CD14-positive monocyte (primary cell): ENCODE measurements around a stretch of chr20.

GRCh38 chr20:50788039-50788801, 6.6 kb upstream of the BCAS4 start:
- CAGE, long polyA plus RNA, result no peak

GRCh38 chr20:50856305-50856752, 61.5 kb downstream of the BCAS4 start:
- CAGE, long polyA plus RNA, result no peak

DNA sequence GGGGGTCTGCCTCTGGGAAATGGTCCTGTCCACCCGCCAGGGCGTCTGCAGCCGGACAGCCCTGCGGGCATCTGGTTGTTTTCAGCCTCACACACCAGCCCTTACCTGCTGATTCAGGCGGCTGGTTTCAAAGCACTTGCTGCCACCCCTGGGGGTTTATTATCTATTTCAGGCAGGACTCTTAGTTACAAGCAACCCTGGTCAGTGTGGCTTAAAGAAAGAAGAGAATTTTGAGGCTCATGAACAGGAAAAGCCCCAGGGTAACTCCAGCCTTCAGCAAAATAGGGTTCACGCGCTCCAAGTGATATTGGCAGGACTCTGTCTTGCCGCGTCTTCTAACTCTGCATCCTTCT, 59.9 kb downstream of the ADNP start:
- CAGE, long polyA plus RNA, result no peak

DNA sequence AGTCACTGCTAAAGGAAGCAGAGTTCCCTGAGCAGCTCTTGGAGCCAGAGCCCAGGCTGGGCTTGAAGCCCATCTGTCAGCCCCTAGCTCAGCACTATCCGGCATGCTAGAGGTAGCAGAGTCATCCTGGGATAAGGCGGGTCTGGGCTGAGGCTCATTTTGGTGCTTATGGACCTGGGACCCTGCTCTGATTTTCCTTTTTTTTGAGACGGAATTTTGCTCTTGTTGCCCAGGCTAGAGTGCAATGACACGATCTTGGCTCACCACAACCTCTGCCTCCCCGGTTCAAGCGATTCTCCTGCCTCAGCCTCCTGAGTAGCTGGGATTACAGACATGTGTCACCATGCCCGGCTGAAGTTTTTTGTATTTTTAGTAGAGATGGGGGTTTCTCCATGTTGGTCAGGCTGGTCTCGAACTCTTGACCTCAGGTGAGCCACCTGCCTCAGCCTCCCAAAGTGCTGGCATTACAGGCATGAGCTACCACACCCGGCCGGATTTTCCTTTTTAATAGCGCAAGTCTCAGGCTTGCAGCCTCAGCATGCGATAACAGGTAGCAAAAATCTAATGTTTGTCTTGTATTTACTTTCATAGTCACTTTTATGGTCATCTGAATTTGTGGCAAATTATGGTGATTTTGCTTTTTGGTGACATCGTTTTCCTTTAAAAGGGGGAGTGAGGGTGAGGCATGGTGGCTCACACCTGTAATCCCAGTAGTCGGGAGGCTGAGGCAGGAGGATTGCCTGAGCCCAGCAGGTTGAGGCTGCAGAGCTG, 45.9 kb downstream of the ADNP start:
- CAGE, long polyA plus RNA, result no peak

DNA sequence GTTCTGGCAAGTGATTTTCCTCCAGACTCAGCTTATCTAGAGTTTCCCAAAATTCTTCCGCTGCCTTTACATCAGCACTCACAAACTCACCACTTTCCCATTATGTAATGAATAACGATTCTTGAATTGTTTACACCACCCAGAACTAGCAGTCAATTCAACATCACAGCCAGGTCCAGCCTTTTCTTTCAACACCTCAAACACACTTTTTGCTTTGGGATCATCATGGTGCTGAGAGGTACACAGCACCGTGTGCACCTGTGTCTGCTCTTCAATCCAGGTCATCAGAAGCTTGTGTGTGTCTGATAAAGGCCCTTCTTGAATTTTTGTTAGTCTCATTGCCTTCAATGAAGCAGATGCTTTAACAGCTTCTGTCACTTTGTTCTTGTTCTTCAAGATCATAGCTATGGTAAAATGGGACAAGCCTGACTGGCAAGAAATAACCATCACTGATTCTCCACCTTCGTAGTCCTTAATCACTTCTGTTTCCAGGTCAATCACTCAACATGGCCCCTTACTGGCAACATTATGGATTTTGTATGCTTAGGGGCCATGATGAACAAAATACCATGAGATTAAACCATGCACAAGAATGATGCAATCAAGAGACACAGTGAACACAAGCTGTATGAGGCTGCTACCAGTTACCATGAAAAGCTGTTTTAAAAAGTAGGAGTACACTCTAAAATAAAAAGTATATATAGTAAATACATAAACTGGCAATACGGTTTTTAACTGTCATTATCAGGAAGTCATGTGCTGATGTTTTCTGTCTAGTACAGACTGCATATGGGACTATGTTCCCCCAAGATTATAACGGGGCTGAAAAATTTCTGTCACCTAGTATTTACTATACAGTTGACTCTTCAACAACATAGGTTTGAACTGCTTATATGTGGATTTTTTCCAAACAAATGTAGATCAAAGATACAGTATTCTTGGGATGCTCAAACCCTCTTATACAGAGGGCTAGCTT, 32.8 kb downstream of the ADNP start:
- CAGE, long polyA plus RNA, result no peak

DNA sequence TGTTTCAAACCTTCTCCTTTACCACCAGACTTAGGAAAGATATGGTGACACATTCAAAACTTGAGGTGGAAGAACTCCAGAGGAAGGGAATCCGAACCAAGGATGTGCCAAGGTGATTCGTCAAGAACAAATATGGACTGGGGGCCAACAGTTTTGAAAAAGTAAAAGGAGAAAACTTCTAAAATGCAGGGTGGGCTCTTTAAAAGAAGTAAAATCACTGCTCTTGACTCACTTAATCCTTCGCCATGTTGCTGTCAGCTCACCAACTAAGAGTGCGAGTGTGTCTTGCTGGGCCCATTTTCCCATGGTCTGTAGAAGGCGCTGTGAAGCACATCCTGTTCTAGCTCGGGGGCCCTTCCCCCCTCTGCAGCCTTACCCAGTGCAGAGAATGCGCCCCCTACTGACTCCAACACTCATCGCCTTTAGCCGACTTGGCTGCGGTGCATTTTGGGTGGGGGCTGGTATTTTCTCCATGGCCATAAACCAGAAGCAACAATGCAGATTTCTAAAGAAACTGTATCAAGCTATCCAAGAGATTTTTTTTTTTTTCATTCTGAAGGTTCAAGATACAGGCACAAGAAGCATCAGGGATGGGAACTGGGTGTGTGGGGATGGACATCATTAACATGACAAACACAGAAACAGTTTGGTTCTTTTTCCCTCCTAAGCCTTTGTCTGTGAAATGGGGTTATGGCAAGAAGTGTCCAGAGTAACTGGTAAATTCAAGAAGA, 1.9 kb downstream of the ADNP start:
- CAGE, long polyA plus RNA, result no peak

DNA sequence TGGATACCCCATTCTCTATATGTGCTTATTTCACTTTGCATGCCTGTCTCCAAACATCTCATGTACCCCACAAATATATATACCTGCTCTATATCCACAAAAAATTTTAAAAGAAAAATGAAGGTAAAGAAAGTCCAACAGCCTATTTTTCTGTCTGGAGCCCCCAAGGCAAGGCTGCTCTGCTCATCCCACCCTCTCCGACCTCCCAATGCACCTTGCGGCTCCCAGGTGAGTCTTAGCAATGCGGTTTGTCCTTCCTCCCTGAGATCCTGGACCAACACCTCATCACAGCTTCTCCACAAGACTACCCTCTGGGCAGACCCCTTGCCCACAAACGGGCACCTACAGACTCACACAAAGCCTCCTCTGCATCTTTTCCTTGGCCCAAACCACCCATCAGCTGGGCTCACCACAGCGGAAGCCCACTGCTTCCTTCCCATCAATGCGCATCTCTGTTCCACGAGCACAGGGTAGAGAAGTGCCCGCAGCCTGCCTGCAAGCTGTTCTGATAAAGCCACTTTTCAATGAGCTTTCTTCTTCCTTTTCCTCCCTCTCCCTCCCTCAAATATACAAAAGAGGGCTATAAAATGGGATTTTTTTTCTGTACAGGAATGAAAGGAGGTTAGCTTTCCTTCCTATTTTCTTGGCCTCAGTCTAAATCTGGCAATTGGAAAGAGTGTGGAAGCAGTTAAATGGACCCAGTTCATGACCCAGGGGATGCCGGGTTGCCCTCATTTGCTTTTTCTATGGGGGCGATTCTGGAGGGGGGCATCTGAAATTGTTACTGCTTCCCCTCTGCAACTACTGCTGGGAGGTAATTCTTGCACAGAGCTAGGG, 111.2 kb downstream of the NFATC2 start:
- CAGE, long polyA plus RNA, result no peak

DNA sequence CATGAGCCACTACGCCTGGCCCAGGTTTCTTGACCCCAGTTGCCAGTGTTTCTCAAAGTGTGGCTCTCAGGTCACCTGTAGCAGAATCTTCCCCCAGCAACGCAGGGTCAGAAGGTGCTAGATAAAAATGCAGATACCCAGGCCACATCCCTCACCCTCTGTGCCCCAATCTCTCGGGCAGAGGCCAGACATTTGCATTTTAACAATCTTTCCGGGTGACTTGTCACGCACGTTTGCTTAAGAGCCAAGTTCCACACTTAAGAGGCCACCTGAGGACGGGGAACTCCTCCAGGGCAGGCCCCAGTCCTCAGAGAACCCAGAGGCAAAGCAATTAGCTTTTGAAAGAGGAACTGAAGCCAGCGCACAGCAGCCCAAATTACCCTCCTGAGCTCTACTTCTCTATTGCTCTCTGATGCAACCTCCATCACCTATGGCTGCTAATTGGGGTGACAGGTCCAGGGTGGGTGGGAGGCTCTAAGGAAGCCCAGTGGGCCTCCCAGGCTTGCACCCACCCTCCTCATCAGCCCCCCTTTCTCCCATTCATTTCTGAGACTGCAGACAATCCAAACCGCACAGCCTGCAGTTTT, 81.7 kb downstream of the NFATC2 start:
- CAGE, long polyA plus RNA, result no peak

GRCh38 chr20:51500835-51501487, 41.6 kb downstream of the NFATC2 start:
- CAGE, long polyA plus RNA, result no peak

DNA sequence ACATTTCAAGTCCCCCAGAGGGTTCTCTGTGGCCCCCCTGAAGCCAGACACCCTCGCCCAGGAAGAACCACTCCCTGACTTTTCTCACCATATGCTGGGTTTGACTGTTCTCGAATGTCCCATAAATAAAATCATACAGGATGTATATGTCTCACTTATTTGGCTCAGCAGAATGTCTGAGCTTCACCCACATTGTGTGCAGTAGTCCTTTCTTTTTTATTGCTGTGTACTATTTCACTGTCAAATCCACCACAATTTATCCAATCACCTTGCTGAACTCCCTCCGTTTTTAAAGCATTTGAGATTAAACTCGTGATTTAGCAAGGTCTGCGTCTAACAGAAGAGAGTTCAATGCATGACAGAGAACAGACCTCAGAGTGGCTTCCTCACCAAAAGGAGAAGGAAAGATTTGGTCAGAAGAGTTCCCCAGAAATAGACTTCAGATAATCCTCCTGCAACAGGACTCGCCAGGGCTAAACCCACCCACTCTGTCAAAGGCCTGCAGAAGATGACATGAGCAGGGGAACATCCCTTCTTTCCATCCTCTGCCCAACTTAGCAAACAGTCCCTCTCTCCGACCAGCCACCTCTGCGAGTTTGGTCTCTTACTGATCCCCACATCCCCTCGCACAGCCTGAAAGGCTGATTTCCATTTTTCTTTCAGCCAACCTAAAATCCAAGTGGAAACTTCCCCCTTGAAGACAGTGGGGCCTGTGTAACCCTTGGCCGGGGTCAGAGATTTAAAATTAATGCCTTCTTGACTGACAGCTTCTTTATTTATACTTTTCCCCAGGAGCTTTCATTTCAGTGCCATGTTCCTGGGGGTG, 7.6 kb downstream of the NFATC2 start:
- CAGE, long polyA plus RNA, result no peak

DNA sequence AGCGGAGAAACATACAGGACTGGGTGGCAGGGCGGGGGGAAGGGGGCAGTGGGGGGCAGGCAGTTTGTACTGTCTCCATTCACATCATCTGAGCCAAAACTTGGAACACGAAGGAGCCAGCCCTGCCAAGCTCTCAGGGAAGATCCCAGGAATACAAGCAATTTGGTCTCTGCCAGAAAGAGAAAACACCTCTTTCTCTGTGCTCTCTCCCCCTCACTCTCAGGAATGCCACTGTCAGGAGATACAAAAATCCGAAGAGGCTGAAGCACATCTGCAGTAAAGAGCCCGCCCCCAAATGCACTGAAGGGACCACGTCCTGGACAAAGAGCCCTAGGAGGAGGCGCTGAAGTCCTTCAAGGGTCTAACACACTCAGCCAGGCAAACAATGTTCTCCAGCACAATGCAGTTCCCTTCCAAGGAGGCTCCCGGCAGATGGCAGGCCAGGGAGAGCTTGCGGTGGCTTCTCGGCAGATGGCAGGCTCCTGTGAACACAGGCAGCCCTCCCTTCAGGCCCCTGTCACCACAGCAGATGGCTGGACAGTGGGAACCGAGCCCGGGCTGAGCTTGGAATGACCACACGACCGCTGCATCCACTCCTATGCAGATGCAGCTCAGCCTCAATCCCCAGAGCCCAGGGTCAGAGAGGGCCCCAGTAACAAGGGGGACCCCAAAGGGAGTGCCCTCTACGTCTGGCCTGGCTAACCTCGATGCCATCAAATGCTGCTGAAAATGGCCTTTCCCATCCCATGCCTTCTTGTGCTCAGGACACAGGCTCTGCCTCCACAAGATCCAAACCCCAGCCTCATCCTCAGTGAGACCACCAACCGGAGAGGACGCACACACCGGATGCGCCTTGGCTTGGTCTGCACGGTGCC, 89.9 kb downstream of the ATP9A start:
- CAGE, long polyA plus RNA, result no peak

- CAGE, long polyA plus RNA, result no peak
These were observed 42.6 kb downstream of the ATP9A start for GRCh38 chr20:51725351-51726255.

GRCh38 chr20:51758818-51759523, 9.2 kb downstream of the ATP9A start:
- CAGE, long polyA plus RNA, result no peak

DNA sequence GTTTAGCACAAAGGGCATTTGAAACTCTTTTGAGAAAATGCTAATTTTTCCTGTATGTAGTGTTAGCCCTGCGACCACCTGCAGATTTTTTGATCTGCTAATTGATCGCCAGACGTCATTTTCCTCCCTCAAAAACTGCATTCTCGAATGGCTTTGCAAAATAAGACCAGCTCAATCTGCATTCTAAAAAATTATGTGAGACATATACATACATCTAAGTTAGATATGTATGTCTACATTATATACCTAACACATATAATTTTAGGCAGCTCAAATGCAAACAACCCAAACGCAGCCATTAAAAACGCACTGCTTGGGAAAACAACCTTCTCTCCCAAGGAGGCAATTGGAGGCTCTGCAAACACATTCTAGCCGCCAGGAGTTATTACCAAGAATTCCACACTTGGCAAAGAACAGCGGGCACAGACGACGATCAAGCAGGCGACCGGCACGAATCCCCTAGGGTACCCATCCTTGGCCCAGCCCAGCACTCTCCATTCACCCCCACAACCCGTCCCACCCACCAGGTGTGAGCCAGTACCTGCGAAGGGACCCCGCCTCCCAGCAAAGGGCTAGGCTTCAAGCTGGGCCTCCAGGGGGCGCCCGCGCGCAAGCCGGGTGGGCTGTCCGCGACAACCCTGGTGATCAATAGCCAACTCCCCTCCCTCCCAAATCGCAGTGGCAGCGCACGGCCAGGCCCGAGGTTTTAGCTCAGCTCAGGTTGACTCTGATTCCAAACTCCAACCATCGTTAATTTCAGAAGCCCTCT, 2.4 kb downstream of the SALL4 start:
- CAGE, long polyA plus RNA, result no peak

DNA sequence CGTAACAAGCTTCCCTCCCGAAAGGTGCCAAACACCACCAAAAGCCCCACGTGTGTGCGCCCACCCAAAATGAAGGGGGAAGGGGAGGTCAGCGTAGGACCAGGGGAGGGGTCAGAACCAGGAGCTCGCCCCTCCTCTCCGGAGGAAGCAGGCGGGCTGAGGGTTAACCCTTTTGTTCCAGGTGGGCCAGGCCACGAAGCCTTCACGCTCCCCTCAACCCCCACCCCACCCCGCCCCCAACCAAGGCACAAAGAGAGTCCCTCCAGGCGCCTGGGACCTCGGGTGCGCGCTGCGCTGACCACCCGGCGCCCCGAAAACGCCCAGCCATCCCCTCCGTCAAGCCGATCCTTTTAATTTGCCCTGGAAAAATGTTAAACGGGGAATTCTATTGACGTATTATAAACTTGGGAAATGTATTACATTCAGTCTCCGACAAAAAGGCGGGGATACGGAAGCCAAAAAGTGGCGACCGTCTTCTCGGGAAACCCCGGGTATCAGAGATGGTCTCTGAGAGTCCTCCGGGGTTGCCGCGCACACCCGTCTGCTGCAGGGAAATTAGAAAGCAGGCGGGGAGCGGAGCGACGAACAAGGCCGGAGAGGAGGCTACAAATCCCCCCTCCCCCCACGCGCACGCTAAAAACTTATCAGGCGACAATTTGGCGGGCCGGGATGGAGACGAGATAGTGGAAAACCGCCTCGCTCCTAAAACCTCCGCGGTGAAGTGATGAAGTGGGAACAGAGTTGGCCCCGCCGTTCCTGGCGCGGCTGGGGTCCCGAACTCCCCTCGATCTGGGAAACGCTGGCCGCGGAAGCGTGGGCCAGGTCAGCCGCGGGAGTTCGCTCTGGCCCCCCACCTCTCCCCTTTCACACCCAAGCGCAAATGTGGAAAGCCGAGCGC, 1.6 kb downstream of the SALL4 start:
- CAGE, long polyA plus RNA, result no peak

DNA sequence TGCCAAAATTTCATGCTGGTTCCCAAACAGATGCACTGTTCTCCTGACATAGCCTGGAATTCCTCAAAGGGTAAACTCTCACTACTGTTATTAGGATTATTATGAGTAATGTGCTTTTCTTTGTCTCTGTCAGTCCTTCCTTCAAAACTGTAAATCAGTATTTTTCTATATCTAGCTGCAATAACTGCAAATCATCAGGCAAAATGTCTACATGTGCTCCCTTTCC, 185.7 kb downstream of the ZFP64 start:
- CAGE, long polyA plus RNA, result no peak

DNA sequence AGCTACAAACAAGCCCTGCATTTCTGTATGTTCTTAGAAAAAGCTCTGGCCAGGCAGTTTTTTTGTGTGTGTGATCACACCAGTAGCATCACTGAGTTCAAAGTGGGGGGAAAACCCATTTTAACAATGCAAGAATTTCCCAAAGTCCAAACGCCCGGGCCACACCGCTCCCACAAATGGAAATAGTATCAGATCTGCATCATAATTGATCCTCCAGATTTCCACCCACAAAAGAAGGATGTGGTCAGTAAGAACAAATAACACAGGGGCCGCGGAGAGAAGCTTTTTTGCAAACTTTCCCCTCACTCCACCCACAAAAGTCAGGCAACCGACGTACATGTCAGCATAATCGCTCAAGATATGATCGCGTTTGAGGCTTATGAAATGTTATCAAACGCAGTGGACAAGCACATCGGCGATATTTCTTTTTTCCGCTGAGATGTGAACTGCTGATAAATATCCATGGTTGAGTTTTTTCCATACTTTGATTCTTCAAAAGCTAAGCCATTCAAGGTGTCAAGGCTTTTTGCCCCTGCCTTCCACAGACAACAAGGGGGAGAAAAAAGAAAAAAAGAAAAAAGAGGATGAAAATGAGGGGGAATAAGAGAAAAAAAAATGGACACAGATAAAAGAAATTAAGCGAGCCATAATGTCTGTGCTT, 143.6 kb downstream of the ZFP64 start:
- CAGE, long polyA plus RNA, result no peak

GRCh38 chr20:53036983-53037269, 64.8 kb downstream of the TSHZ2 start:
- CAGE, long polyA plus RNA, result no peak

GRCh38 chr20:53075453-53076395, 103.6 kb downstream of the TSHZ2 start:
- CAGE, long polyA plus RNA, result no peak

DNA sequence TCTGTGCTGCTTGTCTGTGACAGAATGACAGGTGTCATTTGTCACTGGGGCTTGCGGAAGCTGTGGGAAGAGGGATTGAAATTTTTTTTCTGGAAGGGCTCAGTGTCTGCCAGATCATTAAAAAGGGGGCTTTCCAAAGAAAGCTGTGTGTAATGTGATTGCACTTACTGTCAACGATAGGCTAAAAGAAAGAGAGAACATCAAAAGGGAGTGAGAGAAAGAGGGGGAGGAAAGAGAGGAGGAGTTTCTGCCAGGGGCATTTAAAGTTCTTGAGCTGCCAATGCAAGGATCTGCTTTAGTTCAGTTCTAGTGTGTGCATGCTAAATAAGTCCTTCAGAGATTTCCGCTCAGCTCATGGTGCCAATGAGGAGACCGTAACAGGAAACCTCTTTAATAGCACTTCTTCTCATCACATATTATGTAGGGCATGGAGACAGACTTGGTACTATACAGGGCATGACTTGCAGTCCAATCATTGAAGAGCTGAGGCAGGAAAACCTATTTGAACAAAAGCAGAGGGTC, 177.1 kb downstream of the TSHZ2 start:
- CAGE, long polyA plus RNA, result no peak